ENCODE data around the gene LAYN.

- PRO-cap = no peak
- RAMPAGE, long total RNA, 5 experiments = no peak in any of the 5 experiments
- RRBS = no CpG with 5 or more reads among the region's 7 CpGs
Measured at GRCh38 chr11:108496645-108497119, 1.5 kb downstream of the POGLUT3 start.

DNA sequence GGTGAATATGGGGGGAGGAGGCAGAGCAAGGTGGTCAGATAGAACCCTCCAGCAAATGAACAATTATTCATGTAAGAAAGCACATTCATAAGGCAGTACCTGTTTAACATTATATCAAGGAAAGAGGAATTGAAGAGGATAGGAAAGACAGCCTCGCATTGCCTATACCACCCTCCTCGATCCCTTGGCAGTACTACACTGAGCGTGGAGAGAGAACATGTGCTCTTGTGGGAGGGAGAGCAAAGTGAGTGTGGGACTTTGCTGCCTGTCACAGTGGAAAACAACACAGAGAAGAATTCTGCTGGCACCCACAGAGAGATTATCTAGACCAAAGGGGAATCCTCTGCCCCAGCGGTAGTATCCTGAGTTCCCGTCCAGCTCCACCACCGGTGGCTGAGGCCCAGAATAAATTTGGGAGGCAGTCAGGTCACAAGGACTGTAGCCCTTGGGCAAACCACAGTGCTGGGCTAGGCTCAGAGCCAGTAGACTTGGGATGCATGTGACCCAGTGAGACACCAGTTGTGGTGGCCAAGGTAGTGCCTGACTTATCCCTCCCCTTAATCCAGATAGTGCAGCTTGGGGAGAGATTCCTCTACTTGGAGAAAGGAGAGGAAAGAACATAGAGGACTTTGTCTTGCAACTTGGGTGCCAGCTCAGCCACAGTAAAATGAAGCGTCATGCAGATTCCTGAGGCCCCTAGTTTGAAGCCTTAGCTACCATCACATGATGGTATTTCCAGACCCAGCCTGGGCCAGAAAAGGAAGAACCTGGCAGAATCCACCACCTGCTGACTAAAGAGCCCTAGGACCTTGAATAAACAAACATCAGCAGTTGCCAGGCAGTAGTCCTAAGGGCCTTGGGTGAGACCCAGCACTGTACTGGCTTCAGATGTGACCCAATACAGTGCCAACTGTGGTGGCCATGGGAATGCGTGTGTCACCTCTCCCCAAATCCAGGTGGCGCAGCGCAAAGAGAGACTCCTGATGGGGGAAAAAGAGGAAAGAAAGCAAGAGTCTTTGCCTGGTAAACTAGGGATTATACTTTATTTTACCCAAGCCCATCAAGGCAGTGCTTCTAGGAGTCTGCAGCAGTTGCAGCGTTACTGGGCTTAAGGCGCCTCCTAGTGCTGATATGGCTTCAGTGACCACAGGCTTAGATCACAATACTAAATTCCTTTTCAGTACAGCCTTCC is 17.1 kb upstream of the DDX10 start:
- PRO-cap = no peak
- RAMPAGE, long total RNA, 5 experiments = no peak in any of the 5 experiments
- RRBS = no CpG with 5 or more reads among the region's 12 CpGs

DNA sequence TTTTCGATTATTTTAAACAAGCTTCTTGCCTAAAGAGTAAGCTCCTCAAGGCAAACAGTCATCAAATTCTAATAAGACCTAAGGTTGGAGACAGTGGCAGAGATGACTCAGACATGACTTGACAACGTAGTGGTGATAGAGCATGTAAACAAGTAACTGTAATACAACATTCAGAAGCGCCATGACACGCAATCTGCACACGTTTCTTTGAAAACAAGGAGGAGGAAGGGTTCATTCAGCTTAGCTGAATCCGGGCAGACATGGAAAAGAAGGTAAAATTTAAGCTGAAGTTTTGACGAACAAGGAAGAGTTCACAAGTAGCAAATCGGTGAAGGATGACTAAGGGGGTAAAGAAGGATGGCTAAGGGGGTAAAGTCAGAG is 152.4 kb upstream of the ZC3H12C start:
- PRO-cap = no peak
- RAMPAGE, long total RNA, 5 experiments = no peak in any of the 5 experiments
- RRBS = no CpG with 5 or more reads among the region's 8 CpGs

- PRO-cap = bidirectional peak, plus-strand start at chr11:110069340, minus-strand start at chr11:110069168; unidirectional peak, minus-strand start at chr11:110069370; unidirectional peak, minus-strand start at chr11:110069558
- RAMPAGE, long total RNA, 5 experiments = no peak in any of the 5 experiments
- RRBS = no CpG with 5 or more reads among the region's 9 CpGs
Measured at GRCh38 chr11:110068945-110069883, 24.0 kb upstream of the ZC3H12C start.

- PRO-cap = bidirectional peak, plus-strand start at chr11:110093833, minus-strand start at chr11:110093774
- RAMPAGE, long total RNA, 5 experiments = no peak in any of the 5 experiments
- RRBS = under 1% methylated on average over 8 of the region's 45 CpGs
Measured at GRCh38 chr11:110093632-110094088, 468 bp downstream of the ZC3H12C start.

DNA sequence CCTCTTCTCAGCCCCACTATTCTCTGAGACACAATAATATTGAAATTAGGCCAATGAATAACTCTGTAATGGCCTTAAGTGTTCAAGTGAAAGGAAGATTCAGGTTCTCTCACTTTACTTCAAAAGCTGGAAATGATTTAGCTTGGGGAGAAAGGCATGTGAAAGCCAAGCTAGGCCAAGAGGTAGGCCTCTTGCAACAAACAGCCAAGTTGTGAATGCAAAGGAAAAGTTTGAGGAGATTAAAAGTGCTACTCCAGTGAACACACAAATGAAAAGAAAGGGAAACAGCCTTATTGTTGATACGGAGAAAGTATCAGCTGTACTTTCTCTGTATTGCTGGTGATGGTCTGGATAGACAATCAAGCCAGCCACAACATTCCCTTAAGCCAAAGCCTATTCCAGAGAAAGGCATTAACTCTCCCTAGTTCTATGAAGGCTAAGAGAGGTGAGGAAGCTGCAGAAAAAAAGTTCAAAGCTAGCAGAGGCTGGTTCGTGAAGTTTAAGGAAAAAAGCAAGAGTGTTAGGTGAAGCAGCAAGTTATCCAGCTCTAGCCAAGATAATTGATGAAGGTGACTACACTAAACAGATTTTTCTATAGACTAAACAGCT is 7.7 kb downstream of the ZC3H12C start:
- PRO-cap = no peak
- RAMPAGE, long total RNA, 5 experiments = start-site peak on the plus strand in 2 of 5 experiments, centred at positions 317 to 417 of the sequence, 9 to 17 reads per replicate
- RRBS = no CpG with 5 or more reads among the region's 2 CpGs

- PRO-cap = no peak
- RAMPAGE, long total RNA, 5 experiments = no peak in any of the 5 experiments
- RRBS = no CpG with 5 or more reads among the region's 3 CpGs
Measured at GRCh38 chr11:110127929-110128604, 34.9 kb downstream of the ZC3H12C start.

GRCh38 chr11:110148627-110149188 is 55.5 kb downstream of the ZC3H12C start:
- PRO-cap = no peak
- RAMPAGE, long total RNA, 5 experiments = no peak in any of the 5 experiments
- RRBS = no CpG with 5 or more reads among the region's 3 CpGs

- PRO-cap = no peak
- RAMPAGE, long total RNA, 5 experiments = no peak in any of the 5 experiments
- RRBS = no CpG with 5 or more reads among the region's 39 CpGs
Measured at GRCh38 chr11:110208890-110209755, 87.3 kb downstream of the RDX start.

GRCh38 chr11:110377030-110377592 is 52.6 kb upstream of the FDX1 start:
- PRO-cap = no peak
- RAMPAGE, long total RNA, 5 experiments = no peak in any of the 5 experiments
- RRBS = no CpG with 5 or more reads among the region's 4 CpGs

DNA sequence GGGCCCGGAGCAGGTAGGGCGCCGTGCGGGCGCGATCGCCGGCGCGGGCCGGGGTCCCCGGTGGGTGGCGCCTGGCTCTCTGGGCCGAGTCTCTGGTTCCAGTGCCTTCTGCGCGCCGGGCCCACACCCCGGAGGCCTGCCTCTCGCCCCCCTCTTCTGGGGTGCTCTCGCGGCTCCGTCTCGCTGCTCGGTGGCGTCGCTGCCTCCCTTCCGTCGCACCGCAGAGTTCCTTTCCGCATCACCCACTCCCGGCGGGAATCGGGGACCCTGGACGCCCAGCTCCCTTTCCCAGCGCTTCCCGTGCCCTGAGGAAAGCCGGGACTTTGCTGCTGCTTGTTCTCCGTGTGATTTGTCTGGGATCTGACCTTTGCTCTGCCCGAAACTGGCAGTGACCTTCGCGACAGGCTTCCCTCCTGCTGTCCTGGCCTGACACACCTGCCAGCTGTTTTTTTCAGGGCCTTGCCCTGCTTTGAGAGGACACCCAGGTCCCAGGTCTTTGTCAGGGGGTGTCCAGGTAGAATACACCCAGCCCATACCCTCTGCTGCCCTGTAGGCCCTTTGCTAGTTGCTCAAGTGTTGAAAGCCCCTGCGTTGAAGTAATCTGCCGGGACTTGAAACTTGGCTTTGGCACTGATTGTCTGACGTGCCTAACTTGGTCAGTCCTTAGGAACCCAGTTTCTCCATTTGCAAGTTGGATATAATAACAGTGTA is 700 bp downstream of the FDX1 start:
- PRO-cap = bidirectional peak, plus-strand start at position 101 of the sequence, minus-strand start at position 94 of the sequence; unidirectional peak, minus-strand start at position 374 of the sequence; bidirectional peak, plus-strand start outside the sequence, minus-strand start at position 571 of the sequence
- RAMPAGE, long total RNA, 5 experiments = start-site peak on the plus strand in 1 of 5 experiments, centred at position 93 of the sequence, 22 reads per replicate
- RRBS = 1% methylated on average over 17 of the region's 44 CpGs

DNA sequence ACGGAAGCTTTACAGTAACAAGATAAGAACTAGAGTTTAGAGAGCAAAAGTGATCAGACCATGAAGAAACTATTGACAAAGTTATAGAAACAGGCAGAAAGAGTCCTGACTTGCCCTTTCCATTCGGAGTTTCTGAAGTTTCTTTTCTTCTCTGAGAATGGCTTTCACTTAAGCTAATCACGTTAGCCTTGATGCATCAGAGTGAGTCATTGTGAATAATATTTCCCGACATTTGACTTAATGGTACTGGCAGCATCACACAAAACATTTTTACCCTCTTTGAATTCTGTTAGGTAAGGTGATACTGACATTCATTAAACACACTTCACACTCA is 120.7 kb upstream of the ARHGAP20 start:
- PRO-cap = no peak
- RAMPAGE, long total RNA, 5 experiments = no peak in any of the 5 experiments
- RRBS = no CpG with 5 or more reads among the region's 4 CpGs

DNA sequence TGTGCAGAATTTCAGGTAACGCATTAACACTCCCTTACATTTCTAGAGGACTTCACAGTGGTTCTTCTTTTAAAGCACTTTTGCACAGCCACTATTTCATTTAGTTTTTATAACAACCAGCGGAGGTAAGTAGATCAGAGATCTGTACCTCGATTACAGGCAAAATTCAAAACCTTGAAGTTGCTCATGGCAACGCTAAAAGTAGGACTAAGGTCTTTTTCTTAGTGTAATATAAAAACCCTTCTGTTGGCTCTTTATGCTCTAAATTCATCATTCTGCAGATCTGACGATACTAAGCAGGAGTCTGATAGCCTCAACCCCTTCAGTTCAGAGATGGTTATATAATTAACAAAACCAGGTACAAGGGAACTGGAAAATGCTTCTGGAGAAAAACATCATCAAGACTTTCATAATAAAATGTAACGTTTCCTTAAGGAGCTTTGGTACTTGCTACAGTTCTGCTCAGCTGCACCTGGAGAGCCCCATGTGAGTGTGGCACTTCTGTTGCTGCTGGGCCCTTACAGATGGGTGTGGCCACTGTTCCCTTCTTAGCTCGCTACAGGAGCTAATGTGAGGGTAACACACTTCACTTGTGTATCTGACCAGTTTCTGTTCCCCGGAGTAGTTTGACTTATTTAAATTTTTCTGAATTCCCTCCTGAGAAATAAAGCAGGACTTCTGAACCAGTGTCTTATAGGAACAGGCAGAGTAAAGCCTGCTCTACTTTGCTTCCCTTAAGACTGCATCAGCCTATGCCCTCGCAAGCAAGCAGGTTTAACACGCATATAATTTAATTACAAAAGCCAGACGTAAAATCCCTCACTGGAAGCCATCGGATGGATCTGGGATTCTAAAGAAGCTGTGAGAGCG is 3.9 kb downstream of the POU2AF3 start:
- PRO-cap = no peak
- RAMPAGE, long total RNA, 5 experiments = no peak in any of the 5 experiments
- RRBS = no CpG with 5 or more reads among the region's 13 CpGs

- PRO-cap = unidirectional peak, plus-strand start at chr11:111413848; unidirectional peak, plus-strand start at chr11:111414523
- RAMPAGE, long total RNA, 5 experiments = no peak in any of the 5 experiments
- RRBS = no CpG with 5 or more reads among the region's 16 CpGs
Measured at GRCh38 chr11:111413658-111414902, 35.0 kb upstream of the POU2AF1 start.

- PRO-cap = unidirectional peak, plus-strand start at chr11:111540280; bidirectional peak, plus-strand start at chr11:111540722, minus-strand start at chr11:111540579; bidirectional peak, plus-strand start at chr11:111541087, minus-strand start at chr11:111541080
- RAMPAGE, long total RNA, 5 experiments = start-site peak on the plus strand in 4 of 5 experiments, at chr11:111540276-111540902 at its widest, 6 to 27 reads per replicate
- RRBS = 8% methylated on average over 10 of the region's 92 CpGs
Measured at GRCh38 chr11:111540136-111541166, at the start of gene LAYN. Gene LAYN, plus strand, starts transcription at chr11:111540720.

GRCh38 chr11:111573912-111575118 is 27.9 kb upstream of the SIK2 start:
- PRO-cap = no peak
- RAMPAGE, long total RNA, 5 experiments = no peak in any of the 5 experiments
- RRBS = no CpG with 5 or more reads among the region's 10 CpGs

GRCh38 chr11:111733095-111733924 is 32.9 kb downstream of the PPP2R1B start:
- PRO-cap = bidirectional peak, plus-strand start at chr11:111733321, minus-strand start at chr11:111733237
- RAMPAGE, long total RNA, 5 experiments = no peak in any of the 5 experiments
- RRBS = no CpG with 5 or more reads among the region's 15 CpGs

GRCh38 chr11:111927408-111927748 is 8.7 kb downstream of the C11orf52 start:
- PRO-cap = no peak
- RAMPAGE, long total RNA, 5 experiments = no peak in any of the 5 experiments
- RRBS = no CpG with 5 or more reads among the region's 13 CpGs

GRCh38 chr11:112016911-112017430 is 8.2 kb upstream of the DLAT start:
- PRO-cap = no peak
- RAMPAGE, long total RNA, 5 experiments = no peak in any of the 5 experiments

DNA sequence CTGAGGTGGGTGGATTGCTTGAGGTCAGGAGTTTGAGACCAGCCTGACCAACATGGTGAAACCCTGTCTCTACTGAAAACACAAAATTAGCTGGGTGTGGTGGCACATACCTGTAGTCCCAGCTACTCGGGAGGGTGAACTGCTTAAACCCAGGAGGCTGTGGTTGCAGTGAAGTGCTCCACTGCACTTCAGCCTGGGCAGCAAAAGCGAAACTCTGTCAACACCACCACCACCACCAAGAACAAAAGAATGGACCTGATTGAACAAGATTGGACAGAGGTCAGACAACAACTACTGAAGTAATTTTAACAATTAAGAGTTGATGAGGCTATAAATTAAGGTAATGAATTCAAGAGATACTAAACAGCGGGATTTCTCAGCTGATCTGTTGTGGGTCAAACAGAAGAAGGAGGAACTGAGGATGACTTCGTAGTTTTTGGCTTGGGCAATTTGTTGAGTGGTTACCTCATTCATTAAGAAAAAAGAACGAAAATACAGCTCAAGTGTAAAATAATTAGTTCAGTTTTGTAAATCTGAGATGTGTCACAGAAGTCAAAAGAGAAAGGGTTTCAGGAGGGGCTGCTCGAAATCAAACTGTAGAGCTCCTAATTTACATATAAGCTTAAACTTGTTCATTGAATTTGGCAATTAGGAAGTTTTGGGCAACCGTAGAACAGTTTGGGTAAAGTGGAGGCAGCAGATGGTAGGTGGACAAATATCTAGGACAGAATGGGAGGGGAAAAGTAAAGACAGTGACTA is 4.6 kb downstream of the IL18 start:
- PRO-cap = no peak
- RAMPAGE, long total RNA, 5 experiments = no peak in any of the 5 experiments
- RRBS = no CpG with 5 or more reads among the region's 7 CpGs

Measured in stomach (tissue), 7 donors.